Thoracic aorta endothelial cell (primary cell): ENCODE data around the genes PITHD1 and GALE.

- CAGE, long polyA plus RNA = no peak
Observed at GRCh38 chr1:22647420-22647841, 4.0 kb downstream of the C1QC start.

GRCh38 chr1:22796129-22797059, 85.8 kb downstream of the EPHB2 start:
- CAGE, long polyA plus RNA = no peak

- CAGE, long polyA plus RNA = no peak
Observed at GRCh38 chr1:22929053-22929361, 43.7 kb downstream of the LACTBL1 start.

GRCh38 chr1:23168691-23169363, 48.5 kb downstream of the HTR1D start:
- CAGE, long polyA plus RNA = no peak

GRCh38 chr1:23321227-23321975, 22.7 kb downstream of the HNRNPR start:
- CAGE, long polyA plus RNA = no peak

DNA sequence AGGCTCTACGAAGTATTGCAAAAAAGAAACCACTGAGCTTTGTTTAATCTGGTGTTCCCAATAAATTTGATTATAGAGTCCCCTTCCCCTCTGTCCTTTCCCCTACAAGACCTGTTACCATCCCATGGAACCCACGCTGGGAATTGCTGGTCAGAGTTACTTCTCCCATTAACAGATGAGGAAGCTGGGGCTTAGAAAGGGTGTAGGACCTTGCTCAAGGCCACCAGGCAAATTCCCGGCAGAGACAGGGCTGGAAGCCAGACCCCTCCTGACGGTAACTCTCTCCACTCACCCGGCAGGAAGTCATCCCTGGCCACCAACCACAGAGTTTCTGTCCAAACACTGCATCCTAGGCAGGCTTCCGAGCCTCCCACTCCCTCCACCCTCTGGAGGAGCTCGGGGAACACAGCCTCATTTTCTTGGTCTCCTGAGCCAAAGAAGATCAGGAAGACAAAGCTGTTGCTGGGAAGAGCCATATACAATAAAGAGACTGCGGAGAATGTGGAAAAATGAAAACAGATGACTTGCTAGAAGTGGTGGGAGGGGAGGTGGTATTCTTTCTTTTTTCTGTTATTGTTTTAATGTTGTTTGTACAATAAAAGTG, 25.0 kb upstream of the ZNF436 start:
- CAGE, long polyA plus RNA = no peak

GRCh38 chr1:23423396-23423919, 1.1 kb downstream of the TCEA3 start:
- CAGE, long polyA plus RNA = no peak

DNA sequence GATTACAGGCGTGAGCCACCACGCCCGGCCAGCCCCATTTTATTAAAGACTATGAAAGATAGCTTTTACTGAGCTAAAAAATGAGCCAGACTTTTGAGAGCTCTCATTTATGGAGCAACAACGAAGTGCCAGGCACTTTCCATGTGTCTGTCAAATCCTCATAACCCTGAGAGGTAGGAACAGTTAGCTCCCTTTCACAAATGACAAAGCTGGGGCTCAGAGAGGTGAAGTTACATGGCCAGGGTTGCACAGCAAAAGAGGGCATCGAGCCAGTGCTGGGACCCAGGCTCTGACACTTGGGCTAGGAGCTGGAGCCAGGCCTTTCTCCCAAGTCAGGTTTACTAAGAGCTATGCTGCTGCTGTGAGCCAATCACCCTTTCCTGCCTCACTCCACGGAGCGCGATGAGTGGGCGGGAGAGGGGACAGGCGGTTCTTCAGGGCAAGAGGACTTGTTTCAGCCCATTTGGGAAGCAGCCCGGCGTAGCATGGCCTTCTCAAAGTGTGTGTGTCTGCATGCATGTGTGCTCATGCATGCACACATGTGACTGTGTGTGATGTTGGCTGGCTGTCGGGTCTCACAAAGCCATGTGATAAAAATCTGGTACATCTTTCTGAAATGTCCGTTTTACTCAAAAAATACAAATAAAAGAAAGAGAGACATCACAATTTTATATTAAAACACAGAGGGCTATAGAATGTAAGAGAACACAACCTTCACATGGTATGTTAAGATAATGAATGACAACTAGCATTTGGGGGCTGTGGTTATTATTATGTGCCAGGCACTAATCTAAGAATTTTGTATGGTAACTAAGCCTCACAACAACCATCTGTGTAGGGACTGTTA, 10.5 kb downstream of the ID3 start:
- CAGE, long polyA plus RNA = no peak

- CAGE, long polyA plus RNA = no peak
Observed at GRCh38 chr1:23555923-23556517, 3.3 kb downstream of the ID3 start.

GRCh38 chr1:23581199-23581836, 22.0 kb upstream of the ID3 start:
- CAGE, long polyA plus RNA = no peak

GRCh38 chr1:23591435-23592184, 32.3 kb upstream of the ID3 start:
- CAGE, long polyA plus RNA = no peak

GRCh38 chr1:23651048-23651524, 40.5 kb upstream of the RPL11 start:
- CAGE, long polyA plus RNA = no peak

DNA sequence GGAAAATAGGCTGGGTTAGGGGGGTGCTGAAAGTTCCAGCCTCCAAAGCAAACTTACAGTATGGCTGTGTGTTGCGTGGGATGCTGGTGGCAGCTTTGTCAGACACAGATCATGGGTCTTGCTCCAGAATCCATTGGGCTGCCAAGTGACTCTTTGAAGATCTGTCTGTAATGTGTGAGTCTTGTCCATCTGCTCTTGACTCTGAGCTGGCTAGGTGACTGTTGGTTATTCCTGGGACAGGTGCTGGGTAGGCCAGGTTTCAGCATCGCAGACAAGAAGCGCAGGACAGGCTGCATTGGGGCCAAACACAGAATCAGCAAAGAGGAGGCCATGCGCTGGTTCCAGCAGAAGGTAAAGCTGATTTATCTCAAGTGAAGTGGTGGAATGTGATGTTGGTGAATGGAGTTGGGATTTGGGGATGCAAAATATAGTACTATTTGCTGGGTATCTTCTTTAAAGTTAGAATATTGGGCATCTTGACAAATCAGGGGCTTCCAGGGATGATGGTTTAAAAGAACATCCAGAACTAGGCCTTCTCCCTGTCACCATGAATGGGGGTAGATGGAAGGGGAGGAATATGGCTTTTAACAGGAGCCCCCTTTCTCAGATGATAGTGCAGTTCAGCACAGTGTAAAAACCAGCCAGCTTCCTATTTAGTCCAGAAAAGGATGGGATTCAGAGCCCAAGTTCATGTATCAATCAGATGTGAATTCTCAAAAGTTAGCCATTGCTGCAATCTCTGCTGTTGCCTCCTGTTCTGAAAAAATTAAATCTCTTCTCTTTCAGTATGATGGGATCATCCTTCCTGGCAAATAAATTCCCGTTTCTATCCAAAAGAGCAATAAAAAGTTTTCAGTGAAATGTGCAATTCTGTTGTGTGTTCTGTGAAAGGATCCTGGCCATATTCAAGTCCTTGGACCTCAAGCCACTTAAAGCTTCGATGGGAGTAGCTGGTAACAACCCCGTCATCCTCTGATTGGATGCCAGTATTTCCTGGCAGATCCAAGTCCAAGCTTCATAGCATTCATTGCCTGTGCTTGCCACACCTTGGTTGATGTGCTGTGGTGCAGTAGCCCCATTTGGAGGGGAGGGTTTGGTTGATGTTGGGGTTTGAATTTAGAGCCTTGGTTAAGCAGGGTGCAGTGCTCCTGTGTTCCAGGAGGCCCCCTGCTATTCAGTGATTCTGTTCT, 4.3 kb downstream of the RPL11 start:
- CAGE, long polyA plus RNA = no peak

DNA sequence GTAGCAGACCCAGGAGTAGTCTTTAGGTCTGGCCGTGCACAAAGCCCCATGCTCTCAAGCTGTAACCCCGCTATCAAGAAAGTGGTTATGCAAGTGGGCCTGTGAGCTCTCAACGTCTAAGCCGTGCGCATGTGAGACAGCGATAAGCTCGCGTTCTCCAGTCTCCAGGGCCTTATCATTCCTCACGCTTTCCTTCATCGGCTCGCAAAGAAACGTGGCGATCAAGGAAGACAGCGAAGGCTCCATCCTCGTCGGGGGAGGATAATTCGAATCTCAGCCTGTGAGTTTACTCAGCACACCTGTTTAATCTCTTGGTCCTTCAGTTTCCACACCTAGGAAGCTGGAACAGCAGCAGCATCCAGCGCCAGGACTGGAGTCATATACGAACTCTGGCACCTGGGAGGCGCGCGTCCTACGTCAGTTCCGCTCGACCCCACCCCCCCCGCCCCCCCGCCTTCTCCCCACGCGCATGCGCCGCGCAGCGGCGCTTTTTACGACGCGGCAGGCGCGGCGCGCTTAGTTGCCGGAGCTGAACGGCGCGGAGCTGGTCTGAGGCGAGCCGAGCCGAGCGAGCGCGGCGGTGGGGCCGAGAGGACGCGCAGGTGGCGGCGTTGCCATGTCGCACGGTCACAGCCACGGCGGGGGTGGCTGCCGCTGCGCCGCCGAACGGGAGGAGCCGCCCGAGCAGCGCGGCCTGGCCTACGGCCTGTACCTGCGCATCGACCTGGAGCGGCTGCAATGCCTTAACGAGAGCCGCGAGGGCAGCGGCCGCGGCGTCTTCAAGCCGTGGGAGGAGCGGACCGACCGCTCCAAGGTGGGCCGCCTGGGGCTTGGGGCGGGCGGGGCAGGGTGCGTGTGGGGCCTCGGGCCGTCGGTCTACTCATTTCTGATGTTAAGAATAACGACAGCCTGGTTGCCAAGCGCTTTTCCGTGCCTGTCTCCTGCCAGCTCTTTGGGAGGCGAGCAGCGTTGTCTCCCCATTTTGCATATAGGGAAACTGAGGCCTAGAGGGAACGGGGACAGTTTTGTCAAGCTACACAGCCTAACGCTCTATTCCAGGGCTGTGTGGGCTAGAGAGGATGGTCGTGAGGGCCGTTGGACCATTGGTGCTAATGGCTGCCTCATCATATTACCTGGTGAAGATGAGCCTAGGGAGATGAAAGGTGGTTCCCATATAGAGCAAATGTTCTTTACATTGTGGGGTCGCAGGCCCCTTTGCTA, at the start of gene PITHD1:
Gene PITHD1, plus strand, starts transcription at position 519 of the 1,221 bp plus-strand sequence.
- CAGE, long polyA plus RNA = no peak

- CAGE, long polyA plus RNA = no peak
Observed at GRCh38 chr1:23785602-23786232, 5.2 kb upstream of the LYPLA2 start.

DNA sequence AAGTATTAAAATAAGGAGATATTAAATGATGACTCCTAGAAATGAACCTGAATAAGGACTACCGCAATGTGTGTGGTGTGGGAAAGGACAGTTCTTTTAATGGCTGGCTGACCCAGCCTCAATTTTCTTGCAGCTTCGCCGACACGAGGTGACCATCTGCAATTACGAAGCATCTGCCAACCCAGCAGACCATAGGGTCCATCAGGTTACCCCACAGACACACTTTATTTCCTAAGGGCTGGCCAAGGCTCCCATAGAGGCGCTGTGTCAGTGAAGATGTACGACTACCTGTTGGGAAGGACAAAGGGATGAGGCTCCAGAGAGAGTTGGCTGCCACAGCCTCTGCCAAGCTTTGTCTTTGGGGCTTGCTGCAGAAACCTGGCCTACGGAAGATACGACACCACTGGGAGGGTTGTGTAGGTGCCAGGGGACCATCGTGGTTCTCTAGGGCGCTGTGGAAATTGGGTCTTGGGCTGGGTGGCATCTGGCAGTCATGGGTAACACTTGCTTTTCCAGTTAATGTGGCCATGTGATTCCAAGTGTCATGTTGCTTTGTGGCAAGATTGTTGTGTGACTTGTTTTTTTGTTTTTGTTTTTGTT, 3.7 kb upstream of the LYPLA2 start:
- CAGE, long polyA plus RNA = no peak

DNA sequence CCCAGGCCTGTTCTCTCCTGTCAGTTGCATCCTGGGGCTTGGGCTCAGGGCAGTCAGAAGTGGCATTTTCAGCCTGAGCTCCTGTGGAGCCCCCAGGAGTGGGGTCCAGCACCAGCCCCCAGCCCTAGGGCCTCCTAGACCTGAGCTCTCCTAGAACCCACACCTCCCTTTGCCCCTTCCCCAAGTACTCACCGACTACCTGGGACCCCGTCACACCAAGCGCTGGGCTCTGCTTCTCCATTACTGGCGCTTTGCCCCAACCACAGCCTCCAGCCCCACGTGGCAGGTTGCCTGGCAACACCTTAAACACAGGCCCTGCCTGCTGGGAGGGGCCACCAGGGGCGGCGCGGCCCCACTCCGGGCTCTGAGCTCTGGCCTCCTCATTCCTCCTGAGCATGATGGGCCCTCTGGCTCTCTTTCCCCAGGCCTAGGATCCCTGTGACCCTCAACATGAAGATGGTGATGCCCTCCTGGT, 2.4 kb downstream of the LYPLA2 start:
- CAGE, long polyA plus RNA = no peak

- CAGE, long polyA plus RNA = no peak
Observed at GRCh38 chr1:23800624-23801205, at the start of gene GALE. Gene GALE (minus strand): TSS chr1:23800754.

DNA sequence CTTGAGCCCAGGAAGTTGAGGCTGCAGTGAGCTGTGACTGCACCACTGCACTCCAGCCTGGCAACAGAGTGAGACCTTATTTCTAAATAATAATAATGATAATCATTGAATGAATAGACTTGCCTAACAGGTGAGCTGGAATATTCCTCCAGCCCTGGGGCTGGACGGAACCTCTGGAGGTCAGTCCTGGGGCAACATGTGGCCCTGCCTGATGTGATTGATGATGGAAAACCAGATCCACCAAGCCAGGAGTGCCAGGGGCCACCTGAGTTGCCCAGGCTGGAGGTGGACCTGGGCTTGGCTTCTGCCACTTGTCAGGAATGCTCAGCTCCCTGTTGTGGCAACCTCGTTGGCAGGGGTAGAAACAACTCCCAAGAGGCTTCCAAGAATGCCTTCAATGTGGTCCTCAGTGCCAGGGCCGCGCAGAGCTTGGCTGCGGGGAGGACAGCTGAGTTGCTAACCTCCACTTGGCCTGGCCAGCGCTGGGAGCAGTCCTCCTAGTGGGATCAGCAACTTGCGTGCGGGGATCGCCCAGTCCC, 9.1 kb downstream of the MYOM3 start:
- CAGE, long polyA plus RNA = no peak

GRCh38 chr1:24109734-24110026, 2.3 kb downstream of the MYOM3 start:
- CAGE, long polyA plus RNA = no peak